ENCODE data around the genes CDH15, CDK10 and MC1R.

GRCh38 chr16:88789630-88790142 lies 4.7 kb upstream of the PIEZO1 start:
- RRBS, result no CpG with 5 or more reads among the region's 10 CpGs

- RRBS, result 85% methylated on average over 4 of the region's 20 CpGs
Observed at GRCh38 chr16:88885894-88886326, 19.4 kb upstream of the PABPN1L start.

- RRBS, result 44% methylated on average over 17 of the region's 46 CpGs
Observed at GRCh38 chr16:88887018-88888223, 21.0 kb upstream of the PABPN1L start.

GRCh38 chr16:88956674-88957434 lies 20.2 kb downstream of the CBFA2T3 start:
- RRBS, result 70% methylated on average over 13 of the region's 31 CpGs

DNA sequence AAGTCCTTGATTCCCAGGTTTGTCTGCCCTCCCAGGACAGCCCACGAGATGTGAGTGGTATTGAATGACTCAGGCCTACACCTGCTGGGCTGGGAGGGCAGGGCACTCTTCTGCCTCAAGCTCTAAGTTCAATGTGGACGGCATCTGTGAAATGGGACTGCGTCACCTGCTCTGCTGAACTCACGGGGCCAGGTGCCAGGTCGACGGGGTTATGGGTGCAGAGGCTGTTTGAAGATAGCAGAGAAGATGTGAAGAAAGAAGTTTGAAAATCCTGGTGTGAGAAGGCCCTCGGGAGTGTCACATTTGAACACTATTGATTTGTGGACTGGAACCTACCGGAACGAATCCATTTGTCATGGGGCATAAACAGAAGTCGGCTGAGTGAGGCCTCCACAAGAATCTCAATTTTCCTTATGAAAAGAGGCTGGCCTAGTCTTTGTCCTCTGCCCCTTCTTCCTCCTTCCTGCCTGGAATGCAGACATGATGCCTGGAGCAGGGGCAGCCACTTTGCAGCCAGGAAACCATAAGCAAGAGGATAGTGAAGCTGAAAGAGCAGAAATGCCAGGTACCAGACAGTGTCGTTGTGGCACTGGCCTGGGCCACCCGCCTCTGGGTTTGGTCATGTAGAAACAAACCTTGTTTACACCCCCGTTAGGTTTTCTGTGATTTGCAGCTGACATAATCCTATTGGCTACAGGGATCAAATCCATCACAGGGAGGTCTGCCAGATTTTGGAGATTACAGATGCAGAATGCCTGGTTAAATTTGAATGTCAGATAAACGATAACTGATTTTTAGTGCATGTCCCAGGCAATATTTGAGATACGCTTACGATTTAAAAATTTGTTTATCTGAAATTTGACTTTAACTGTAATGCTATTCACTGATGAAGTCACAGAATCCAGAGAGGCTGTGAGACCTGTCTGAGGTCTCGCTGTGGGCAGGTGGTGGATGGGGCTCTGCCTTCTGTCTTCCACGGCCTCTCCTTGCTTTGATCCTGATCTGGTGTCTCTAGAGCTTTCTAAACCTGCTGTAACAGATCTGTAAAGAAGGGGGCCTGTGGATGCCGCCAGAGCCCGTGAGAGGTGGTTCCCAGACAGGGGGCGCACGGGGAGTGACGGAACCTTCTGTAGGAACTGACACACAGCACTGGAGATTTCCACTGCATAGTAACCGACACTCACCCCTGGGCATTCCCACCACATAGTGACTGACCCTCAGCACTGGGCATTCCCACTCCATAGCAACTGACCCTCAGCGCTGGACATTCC lies 16.4 kb downstream of the CBFA2T3 start:
- RRBS, result no CpG with 5 or more reads among the region's 25 CpGs

DNA sequence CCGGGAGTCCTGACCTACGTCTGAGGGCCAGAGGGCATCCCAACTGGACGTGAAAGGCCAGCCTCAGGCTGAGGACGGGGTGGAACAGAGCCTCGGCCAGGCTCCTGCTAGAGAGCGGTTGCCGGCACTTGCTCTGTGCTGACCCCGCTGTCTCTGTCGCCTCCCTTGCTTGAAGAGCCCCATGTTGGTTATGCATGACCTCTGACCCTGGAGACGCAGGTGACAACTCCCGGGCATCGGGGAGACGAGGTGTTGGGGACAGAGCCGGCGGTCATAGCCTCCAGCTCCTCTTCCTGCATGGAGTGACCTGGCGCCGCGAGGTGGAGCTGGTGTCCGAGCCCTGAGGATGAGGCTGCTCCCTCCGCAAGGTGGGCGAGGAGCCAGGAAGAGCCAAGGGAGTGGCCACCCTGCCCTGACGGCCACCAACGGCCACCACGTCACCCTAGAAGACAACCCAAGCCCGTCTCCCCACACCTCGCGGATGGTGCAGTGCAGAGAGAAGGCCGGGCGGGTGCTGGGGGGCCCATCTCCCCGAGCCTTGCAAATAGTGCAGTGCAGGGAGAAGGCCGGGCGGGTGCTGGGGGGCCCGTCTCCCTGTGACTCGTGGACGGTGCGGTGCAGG lies 40.3 kb upstream of the ACSF3 start:
- RRBS, result 23% methylated on average over 11 of the region's 36 CpGs

DNA sequence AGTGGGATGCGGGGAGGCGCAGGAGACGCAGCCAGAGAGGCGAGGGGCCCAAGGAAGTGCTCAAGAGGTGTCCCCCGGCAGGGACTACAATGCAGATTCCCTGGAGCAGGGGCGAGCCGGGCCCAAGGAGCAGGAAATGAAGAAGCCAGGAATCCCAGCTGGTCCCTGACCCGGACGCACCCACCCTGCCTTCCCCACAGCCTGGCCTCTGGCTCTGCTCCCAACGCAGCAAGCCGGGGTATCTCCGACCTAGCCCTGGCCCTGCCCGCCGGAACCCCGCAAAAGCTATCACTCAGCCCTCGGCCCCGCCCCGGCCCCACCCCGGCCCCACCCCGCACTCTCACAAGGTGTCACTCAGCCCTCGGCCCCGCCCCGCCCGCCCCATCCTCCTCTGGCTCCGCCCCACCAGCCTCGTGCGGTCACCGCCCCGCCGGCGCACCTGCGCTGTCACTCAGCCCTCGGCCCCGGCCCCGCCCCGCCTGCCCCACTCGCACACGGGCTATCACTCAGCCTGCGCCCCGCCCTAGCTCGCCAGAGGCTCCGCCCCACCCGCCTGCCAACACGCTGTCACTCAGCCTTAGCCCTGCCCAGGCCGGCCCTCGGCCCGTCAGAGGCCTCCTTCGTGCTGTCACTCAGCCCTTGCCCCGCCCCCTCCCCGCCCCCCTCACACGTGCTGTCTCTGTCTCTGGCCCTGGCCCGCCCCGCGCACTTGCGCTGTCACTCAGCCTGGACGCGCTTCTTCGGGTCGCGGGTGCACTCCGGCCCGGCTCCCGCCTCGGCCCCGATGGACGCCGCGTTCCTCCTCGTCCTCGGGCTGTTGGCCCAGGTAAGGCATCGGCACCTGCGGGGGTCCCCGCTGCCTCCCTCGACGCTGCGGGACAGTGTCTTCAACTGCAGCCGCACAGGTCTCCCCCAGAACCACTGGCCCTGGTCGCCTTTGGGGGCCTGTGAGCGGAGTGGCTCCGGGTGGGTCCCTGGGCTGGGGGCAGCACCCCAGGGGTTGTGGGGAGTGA lies at the start of gene CDH15:
Gene CDH15, plus strand, starts transcription at position 701 of the 1,013 bp plus-strand sequence.
- RRBS, result 5% methylated on average over 16 of the region's 80 CpGs

DNA sequence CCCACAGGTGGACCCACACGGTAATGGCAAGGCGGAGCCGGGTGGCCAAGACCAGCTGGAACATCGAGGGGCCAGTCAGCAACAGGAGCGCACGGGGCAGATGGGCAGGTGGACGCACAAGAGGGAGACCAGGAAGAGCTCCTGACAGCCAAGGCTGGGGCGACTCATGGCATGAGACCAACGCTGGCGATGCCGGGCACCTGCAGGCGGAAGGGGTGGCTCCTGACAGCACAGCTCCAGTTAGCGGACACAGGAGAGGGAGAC lies 58.5 kb downstream of the ZNF778 start:
- RRBS, result no CpG with 5 or more reads among the region's 13 CpGs

DNA sequence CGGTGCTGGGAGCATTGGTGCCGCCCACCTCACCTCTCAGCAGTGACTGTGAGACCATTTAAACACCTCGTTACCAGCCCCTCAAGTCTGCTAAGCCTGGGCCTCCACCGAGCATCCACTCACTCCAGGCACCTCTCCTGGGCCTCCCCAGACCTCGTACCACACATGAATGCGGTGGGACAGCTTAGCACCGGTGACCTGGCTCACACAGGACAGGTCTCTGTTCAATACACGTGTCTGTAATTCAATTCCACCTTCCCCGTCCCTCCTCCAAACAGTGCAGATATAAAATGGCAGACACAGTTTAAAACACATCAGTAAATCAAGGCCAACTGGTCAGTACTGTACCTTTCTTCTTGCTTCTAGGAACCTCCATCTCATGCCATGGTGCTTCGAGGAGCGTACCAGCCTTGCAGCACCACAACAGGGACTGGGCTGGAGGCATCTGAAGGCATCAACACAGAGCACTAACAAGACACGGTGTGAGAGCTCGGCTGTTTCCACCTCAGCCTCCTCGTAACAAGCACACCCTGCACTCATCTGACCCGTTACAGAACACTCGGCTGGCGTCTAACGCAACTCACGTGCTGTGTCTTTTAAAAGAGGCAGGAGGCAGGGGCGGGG lies 73.9 kb downstream of the ZNF778 start:
- RRBS, result no CpG with 5 or more reads among the region's 20 CpGs

- RRBS, result no CpG with 5 or more reads among the region's 17 CpGs
Observed at GRCh38 chr16:89318765-89319352, 101.4 kb downstream of the ZNF778 start.

- RRBS, result no CpG with 5 or more reads among the region's 37 CpGs
Observed at GRCh38 chr16:89320693-89321771, 103.5 kb downstream of the ZNF778 start.

DNA sequence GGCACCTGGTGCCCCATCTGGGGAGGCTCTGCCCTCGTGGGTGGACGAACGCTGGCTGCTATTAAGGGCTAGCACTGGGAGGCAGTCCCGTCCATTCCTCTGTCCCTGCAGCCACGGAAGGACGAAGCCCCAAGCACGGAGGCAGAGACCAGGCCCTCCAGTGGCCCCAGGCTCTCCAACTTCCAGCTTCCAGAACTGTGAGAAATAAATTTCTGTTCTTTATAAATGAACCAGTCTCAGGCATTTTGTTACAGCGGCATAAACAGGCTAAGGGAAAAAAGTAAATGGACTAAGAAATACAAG lies 127.8 kb downstream of the ZNF778 start:
- RRBS, result no CpG with 5 or more reads among the region's 8 CpGs

DNA sequence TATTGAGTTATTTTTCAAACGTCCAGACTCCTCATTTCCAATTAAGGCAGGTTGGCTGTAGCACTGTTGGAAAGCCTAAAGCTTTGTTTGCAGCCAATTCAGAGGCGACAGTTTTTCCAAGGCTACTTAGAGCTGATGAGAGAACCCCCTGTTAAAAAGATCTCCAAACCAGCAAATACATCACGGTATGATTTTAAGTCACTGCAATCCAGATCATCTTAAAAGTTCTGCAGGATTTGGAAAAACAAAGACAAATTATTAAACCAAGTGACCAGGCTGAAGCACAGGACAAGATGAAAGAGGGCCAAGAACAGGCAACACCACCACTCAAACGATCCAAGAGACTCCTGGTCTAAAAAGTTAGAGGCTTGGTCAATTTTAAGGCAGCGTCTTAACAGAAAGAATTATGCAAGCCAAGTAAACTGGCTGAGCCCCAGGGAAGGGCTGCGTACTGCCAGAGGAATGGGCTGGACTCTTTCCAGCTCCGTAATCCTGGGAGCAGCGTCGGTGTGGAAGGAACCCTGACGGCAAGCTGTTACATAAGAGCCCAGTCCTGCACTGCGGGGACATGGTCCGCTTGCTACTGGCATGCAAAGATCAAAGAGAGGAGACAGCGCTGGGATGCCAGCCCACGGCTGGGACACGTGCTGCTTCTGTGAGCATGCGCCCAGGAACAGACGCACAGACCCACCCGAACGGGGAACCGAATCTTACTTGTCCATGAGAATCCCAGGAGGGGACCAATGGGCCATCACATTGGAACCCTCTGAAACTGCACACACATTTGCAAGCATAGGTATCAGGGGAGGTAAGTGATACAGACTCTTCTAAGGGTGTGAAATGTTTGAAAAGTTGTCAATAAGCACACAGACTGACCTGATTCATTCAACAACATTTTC lies 95.3 kb downstream of the ANKRD11 start:
- RRBS, result no CpG with 5 or more reads among the region's 20 CpGs

- RRBS, result no CpG with 5 or more reads among the region's 16 CpGs
Observed at GRCh38 chr16:89476258-89477228, 13.8 kb downstream of the ANKRD11 start.

- RRBS, result no CpG with 5 or more reads among the region's 11 CpGs
Observed at GRCh38 chr16:89488159-89489039, 2.0 kb downstream of the ANKRD11 start.

GRCh38 chr16:89530512-89530993 lies 22.4 kb downstream of the SPG7 start:
- RRBS, result no CpG with 5 or more reads among the region's 22 CpGs

DNA sequence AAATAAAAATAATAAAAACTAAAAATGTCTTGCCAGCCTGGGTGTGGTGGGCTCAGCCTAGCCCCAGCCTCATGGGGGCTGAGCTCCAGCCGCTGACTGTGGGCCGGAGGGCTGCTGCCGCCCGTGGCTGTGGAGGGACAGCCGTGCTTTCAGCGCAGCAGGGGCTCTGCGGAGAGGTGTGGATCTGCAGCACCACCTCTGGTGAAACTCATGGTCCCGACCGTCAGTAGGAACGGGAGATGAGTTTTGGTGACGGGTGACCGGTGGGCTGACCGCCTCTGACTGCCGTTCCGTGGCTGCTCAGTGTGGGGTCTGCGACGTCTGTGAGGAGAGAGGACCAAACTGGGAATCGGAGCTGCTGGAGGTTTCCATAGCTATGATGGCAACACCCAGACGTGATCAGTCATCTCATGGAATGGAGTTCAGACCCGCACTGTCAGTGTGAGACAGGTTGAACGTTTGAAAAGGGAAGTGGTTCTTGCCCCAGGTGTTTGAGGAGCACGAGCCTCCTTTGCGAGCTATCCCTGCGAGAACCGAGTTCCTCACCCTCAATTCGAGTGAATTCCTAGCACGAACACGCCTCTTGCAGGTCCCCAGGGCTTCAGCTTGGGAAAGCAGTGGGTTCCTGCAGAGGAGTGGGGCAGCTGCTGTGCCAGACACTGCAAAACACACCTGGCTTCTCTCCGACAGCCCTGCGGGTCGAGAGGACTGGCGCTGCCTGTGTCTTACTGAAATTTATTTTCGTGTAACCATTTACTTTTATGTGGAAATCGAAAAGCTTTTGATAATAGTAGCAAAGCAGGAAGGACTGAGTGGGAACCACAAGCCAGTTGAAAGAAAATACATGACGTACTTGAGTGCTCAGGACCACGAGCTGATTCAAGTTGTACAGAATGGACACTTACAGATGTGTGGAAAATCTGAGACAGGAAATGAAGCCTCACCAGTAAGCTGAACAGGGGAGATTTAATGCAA lies 11.8 kb upstream of the RPL13 start:
- RRBS, result no CpG with 5 or more reads among the region's 36 CpGs

DNA sequence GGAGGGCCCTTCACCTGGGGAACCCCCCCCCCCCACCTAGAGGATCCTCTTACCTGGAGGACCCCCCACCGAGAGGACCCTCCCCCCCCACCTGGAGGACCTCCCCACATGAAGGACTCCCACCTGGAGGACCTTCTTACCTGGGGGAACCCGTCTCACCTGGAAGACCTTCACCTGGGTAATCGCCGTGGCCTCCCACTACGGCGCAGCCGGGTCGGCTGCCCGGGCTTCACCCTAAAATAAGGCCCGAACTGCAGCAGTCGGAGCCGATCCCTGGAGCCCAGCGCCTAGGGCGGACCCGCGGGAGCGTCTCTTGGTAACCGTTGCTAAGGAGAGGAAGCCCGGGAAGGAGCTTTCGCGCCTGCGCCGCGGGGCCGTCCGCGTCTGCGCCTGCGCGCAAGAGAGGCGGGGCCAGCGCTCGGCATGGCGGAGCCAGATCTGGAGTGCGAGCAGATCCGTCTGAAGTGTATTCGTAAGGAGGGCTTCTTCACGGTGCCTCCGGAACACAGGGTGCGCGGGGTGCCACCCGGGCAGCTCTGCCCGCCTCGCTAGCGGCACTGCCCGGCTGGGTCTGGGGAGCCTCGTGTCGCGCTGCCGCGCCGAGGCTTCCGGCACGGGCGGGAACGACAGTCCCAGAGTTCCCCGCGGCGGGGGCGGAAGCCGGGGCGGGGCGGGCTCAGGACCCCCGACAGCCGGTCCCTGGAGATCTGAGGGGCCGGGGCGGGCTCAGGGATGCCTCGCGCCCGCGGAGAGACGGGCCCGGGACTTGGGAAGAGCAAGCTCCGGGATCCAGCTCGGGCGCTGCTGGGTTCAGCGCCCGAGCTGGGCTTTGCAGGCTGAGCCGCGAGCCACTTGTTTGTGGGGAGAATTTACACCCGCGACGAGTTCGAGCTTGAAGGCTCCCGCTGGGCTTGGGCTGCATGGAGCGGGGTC lies at the start of gene CDK10:
Gene CDK10, plus strand, starts transcription at position 402 of the 933 bp plus-strand sequence.
- RRBS, result 2% methylated on average over 32 of the region's 86 CpGs

DNA sequence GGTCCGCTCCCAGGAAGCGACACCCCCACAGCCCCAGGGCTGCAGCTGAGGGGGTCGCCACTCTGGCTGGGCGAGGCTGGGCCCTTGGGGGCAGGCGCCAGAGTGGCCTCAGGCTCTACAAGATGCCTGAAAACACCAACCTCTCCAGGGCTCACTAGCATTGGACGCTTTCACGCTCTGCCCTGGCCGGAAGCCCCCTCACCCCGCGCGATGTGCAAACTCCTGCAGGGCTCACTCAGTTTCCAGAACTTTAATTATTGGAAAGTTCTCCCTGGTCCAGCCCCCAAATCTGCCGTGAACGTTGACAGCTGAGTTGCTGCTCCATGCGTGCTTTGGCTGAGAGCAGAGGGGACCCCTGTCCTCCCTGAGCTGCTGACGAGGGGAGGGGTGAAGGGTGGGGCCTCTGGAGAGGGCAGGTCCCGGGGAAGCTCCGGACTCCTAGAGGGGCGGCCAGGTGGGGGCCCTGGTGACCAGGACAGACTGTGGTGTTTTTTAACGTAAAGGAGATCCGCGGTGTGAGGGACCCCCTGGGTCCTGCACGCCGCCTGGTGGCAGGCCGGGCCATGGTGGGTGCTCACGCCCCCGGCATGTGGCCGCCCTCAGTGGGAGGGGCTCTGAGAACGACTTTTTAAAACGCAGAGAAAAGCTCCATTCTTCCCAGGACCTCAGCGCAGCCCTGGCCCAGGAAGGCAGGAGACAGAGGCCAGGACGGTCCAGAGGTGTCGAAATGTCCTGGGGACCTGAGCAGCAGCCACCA lies at the start of gene MC1R:
Gene MC1R, plus strand, starts transcription at position 651 of the 757 bp plus-strand sequence.
- RRBS, result 3% methylated on average over 5 of the region's 32 CpGs

- RRBS, result under 1% methylated on average over 30 of the region's 93 CpGs
Observed at GRCh38 chr16:89972413-89973303, 24.1 kb downstream of the DEF8 start.

Measured in zone of skin (tissue), 1 donor.